ENCODE data around the gene TMEM181.

GRCh38 chr6:157849264-157850196, 26.5 kb downstream of the SNX9 start:
- PRO-cap, result no peak
- RAMPAGE, long total RNA, 4 experiments, result start-site peak on the plus strand in 1 of 4 experiments, at chr6:157849673-157849920 at its widest, 21 reads per replicate

GRCh38 chr6:157861218-157862410, 38.6 kb downstream of the SNX9 start:
- PRO-cap, result no peak
- RAMPAGE, long total RNA, 4 experiments, result no peak in any of the 4 experiments

GRCh38 chr6:157884594-157884962, 61.5 kb downstream of the SNX9 start:
- PRO-cap, result no peak
- RAMPAGE, long total RNA, 4 experiments, result no peak in any of the 4 experiments

GRCh38 chr6:157904858-157905543, 76.7 kb upstream of the SYNJ2 start:
- PRO-cap, result no peak
- RAMPAGE, long total RNA, 4 experiments, result no peak in any of the 4 experiments

GRCh38 chr6:157944650-157945599, 36.7 kb upstream of the SYNJ2 start:
- PRO-cap, result no peak
- RAMPAGE, long total RNA, 4 experiments, result no peak in any of the 4 experiments

- PRO-cap, result no peak
- RAMPAGE, long total RNA, 4 experiments, result no peak in any of the 4 experiments
These were observed 8.8 kb downstream of the SYNJ2 start for GRCh38 chr6:157990330-157991011.

GRCh38 chr6:158003791-158004277, 22.2 kb downstream of the SYNJ2 start:
- PRO-cap, result no peak
- RAMPAGE, long total RNA, 4 experiments, result no peak in any of the 4 experiments

DNA sequence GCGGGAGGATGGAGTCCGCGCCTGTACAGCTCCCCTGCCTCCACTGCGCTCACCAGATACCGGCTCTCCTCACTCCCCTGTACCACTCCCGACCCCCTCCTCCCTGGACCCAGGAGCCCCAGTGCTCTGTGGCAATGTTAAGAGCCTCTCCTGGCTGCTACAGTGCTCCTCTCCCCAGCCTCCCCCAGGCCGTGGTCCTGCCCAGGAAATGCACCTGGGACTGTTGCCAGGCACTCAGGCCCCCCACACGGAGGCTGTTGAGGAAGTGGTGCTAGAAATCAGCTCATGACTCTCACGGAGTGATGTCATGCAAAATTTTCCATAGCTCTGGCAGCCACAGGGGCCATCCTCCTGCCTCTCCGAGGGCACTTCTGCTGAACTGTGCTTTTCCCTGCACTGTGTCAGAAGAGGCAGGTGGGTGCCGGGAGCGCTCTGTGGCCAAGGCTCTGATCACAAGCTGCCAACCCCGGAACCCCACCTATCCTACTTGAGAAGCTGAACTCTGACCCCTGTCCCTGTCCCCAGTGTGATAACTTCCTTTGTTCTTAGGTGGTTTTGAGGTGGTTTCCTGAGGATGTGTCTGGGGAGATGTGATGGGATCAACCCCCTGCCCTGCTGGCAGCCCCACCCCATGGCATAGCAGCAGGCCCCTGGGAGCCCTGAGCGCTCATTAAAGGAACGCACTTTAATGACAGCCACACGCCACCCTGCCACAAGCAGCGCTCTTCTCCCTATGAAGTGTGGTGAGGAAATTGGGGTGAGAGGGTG, 44.9 kb downstream of the SYNJ2 start:
- PRO-cap, result unidirectional peak, plus-strand start at position 404 of the sequence
- RAMPAGE, long total RNA, 4 experiments, result no peak in any of the 4 experiments

GRCh38 chr6:158043654-158044596, 62.3 kb downstream of the SYNJ2 start:
- PRO-cap, result no peak
- RAMPAGE, long total RNA, 4 experiments, result no peak in any of the 4 experiments

GRCh38 chr6:158073495-158074124, 91.9 kb downstream of the SYNJ2 start:
- PRO-cap, result no peak
- RAMPAGE, long total RNA, 4 experiments, result no peak in any of the 4 experiments

GRCh38 chr6:158083260-158083856, 84.7 kb downstream of the SERAC1 start:
- PRO-cap, result no peak
- RAMPAGE, long total RNA, 4 experiments, result no peak in any of the 4 experiments

DNA sequence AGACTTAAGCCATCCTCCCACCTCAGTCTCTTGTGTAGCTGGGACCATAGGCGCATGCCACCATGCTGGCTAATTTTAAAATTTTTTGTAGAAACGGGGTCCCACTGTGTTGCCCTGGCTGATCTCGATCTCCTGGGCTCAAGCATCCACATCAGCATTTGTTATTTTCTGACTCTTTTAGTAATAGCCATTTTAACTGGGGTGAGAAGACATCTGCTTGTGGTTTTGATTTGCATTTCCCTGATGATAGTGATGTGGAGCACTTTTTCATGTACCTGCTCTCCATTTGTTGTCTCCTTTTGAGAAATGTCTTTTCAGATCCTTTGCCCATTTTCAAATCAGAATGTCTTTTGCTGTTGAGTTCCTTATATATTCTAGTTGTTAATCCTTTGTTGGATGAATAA, 22.2 kb upstream of the TULP4 start:
- PRO-cap, result no peak
- RAMPAGE, long total RNA, 4 experiments, result no peak in any of the 4 experiments

GRCh38 chr6:158408430-158409025, 96.3 kb downstream of the TULP4 start:
- PRO-cap, result no peak
- RAMPAGE, long total RNA, 4 experiments, result no peak in any of the 4 experiments

GRCh38 chr6:158559768-158560247, at the start of gene TMEM181:
Gene TMEM181, plus strand, starts transcription at chr6:158560091.
- PRO-cap, result bidirectional peak, plus-strand start at chr6:158560091, minus-strand start at chr6:158560047
- RAMPAGE, long total RNA, 4 experiments, result no peak in any of the 4 experiments

DNA sequence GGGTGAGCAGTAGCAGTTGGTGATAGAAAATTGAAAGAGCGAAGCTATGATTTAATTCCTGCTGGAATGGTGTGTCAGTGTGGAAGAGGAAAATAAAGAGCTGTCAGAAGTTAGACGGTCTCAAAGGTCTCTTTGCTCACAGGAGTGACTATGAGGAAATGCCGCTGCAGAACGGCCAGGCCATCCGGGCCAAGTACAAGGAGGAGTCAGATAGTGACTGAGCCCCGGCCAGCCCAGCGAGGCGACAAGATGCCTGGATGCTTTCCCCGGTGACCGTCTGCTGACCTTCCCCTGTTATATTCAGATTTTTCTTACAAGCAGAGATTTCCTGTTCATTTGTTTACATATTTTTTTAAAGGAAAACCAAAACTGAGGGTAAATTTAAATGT, 12.9 kb downstream of the DYNLT1 start:
- PRO-cap, result no peak
- RAMPAGE, long total RNA, 4 experiments, result no peak in any of the 4 experiments

GRCh38 chr6:158634109-158634629, 10.4 kb downstream of the DYNLT1 start:
- PRO-cap, result no peak
- RAMPAGE, long total RNA, 4 experiments, result no peak in any of the 4 experiments

GRCh38 chr6:158634630-158635318, 9.8 kb downstream of the DYNLT1 start:
- PRO-cap, result no peak
- RAMPAGE, long total RNA, 4 experiments, result no peak in any of the 4 experiments

DNA sequence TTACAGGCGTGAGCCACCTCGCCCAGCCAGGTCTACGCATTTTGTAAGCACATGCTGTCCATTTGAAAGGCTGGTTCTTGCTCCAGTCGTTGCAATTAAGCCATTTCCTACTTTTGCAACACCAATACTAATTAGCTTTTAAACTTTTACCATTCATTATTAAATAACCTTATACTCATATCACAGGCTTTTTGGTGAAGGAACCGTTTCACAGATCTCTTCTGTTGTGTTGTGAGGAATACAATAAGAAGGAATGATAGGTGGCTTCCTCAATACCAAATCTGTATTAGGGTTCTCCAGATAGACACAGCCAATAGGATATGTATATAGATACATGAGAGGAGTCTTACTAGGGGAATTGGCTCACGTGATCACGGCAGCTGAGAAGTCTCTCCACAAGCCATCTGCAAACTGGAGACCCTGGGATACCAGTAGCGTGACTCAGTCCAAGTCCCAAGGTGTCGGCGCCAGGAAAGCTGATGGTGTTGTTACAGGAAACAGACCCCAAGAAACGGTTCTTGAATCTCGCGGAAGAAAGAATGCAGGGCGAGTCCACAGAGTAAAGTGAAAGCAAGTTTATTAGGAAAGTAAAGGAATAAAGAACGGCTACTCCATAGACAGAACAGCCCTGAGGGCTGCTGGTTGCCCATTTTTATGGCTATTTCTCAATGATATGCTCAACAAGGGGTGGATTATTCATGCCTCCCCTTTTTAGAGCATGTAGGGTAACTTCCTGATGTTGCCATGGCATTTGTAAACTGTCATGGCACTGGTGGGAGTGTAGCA, 61.4 kb downstream of the SYTL3 start:
- PRO-cap, result no peak
- RAMPAGE, long total RNA, 4 experiments, result no peak in any of the 4 experiments

DNA sequence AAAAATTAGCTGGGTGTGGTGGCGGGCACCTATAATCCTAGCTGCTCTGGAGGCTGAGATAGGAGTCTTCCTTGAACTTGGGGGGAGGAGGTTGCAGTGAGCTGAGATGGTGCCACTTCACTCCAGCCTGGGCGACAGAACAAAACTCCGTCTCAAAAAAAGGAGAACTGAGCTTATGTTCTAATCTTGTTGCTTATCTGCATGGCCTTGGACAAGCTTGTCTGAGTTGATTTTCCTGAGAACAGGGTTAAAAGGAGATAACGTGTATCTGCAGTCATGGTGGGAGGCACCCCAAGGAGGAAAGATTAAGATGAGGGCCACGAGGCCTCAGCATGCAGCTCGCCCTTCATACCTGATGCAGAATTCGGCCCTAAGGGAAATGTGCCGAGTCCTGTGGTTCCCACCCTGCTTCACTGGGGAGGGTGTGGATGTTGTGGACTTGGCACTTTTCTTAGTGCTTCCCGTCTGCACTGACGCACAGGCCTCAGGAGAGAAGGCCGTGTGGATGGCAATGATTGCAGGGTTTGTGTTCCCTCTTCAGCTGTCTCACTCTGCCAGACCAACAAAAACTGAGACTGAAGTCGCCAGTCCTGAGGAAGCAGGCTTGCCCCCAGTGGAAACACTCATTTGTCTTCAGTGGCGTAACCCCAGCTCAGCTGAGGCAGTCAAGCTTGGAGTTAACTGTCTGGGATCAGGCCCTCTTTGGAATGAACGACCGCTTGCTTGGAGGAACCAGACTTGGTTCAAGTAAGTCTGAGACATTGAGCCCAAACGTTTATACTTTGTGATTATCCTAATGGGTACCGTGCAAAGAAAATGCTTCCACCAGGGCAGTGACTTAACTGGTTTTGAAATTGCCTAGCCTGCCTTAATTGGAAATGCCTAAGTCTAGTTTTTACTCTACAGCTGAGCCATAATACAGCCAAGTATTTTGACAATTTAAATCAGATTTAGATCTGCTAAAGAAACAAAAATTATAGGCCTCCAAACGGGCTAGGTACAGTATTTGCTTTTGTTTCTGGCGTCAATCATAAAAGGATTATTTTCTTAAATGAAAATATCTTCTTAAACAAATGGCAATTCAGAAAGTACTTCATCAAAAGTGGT, 56.1 kb downstream of the EZR start:
- PRO-cap, result unidirectional peak, minus-strand start at position 550 of the sequence
- RAMPAGE, long total RNA, 4 experiments, result no peak in any of the 4 experiments

GRCh38 chr6:158765127-158765411, 54.1 kb downstream of the EZR start:
- PRO-cap, result no peak
- RAMPAGE, long total RNA, 4 experiments, result no peak in any of the 4 experiments

Measured in suprapubic skin (tissue), 4 donors.